ENCODE data around the gene RBM38.

DNA sequence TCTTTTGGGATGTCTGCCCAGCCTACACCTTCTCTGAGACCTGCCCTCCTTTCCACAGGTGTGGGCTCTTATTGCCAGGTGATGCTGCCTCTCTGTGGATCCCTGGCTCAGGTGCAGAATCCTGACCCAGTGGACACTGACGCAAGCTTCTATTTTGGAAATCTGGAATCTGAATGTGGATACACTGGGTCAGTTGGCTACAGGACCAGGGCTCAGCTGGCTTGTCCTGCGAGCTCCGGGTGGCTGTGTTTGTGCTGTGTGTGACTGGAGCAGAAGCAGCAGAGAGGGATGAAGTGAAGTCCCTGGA lies 54.4 kb downstream of the TFAP2C start:
- PRO-cap: no peak
- RRBS: no CpG with 5 or more reads among the region's 3 CpGs

GRCh38 chr20:56765094-56765540 lies 136.0 kb downstream of the TFAP2C start:
- PRO-cap: bidirectional peak, plus-strand start at chr20:56765373, minus-strand start at chr20:56765290
- RRBS: no CpG with 5 or more reads among the region's 9 CpGs

DNA sequence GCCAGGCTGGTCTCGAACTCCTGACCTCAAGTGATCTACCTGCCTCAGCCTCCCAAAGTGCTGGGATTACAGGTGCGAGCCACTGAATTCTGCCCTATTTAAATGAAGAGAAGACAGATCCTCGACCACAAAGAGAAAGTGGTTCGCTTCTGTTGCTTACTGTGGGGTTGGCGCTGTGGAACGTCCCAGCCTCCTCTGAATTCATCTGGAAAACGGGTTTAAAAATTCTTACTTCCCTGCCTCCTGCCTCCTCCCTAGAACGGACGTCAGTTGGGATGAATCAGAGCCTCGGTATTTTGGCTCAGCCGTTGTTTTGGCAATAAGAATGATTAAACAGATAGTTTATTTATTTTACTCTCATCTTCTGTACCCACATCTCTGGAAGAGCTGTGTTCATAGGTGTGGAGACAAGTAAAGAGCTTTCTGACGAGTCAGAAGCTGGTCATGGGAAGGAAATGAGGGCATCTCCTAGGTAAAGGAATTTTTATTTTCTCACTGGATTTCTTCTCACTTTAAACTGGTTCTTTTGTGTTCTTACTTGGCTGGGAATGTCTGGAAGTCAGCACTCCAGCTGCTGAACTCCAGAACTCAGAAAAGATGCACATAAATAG lies 158.5 kb downstream of the TFAP2C start:
- PRO-cap: bidirectional peak, plus-strand start at position 414 of the sequence, minus-strand start at position 197 of the sequence
- RRBS: no CpG with 5 or more reads among the region's 12 CpGs

- PRO-cap: bidirectional peak, plus-strand start at chr20:56788515, minus-strand start at chr20:56788414
- RRBS: no CpG with 5 or more reads among the region's 7 CpGs
Measured at GRCh38 chr20:56788145-56788638, 159.1 kb downstream of the TFAP2C start.

DNA sequence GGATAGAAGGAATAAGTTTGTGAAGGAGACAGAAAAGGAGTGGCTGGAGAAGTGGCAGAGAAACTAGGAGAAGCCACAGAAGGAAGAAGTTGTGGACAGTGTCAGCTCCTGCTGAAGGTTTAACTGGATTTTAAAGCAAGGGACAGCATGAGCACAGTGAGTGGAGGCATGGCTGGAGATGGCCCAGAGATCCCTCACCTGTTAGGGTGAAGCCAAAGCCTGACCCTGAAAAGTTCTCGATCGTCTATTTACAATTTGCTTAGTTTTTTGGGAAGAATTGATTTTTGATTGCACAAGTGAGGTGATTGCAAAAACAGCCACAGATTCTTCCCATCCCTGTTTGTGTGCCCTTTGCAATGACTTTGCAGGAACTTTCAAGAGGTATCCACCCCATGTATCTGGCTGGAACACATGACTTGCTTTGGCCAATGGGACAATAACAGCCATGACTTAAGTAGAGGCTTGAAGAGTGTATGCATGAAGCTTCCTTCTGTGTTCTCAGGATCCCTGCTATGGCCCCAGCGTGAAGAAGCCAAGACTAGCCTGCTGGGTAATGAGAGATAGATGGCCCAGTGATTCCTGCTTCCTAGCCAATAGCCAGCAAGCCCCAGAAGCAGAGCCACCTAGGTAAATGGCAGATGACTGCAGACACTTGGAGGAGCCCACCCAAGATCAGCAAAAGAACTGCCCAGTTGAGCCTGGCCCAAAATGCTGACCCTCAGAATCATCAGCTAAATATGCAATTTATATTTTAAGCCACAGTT lies 170.2 kb downstream of the TFAP2C start:
- PRO-cap: no peak
- RRBS: no CpG with 5 or more reads among the region's 3 CpGs

DNA sequence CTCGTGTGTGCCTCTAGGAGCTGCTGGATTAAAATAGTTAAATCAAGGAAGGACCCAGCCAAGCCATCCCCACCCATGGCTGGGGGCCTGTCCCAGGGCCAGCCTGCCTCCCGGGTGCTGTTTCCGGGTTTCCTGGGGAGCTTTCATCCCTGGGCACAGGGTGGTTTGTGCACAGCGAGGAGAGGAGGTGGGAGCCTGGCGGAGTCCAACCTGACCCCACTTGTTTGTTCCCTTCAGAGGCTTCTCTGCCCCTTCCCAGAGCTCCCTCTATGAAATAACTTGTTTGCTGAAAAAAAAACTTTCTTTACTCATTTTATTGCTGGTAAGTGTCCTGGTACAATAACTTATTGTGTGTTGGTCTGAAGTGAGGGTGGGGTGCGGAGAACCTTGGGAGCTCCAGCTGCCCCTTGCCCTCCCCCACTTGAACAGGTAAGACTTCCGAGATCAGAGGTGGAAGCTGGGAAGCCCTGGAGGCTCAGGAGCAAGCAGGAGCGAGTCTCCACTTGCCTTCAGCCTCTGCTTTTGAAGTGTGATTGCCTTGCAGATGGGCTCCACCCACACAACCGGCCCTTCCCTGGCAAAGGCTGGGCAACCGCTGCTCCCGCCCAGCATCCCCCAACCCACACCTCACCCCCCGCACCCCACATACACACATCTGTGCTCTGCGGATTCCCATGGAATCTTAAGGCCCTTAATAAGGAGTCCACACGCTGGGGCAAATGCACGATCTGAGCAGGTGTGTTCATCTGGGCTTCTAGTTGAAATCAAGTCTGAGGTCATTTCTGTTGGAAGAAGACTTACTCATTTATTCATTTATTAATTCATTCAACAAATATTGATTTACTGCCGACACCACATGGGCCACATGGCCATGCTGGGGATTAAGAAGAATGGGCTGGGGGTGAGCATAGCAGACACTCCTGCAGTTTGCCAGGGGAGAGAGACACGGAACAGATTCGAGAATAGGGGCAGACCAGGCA lies 179.6 kb downstream of the TFAP2C start:
- PRO-cap: bidirectional peak, plus-strand start at position 539 of the sequence, minus-strand start at position 524 of the sequence
- RRBS: no CpG with 5 or more reads among the region's 18 CpGs

DNA sequence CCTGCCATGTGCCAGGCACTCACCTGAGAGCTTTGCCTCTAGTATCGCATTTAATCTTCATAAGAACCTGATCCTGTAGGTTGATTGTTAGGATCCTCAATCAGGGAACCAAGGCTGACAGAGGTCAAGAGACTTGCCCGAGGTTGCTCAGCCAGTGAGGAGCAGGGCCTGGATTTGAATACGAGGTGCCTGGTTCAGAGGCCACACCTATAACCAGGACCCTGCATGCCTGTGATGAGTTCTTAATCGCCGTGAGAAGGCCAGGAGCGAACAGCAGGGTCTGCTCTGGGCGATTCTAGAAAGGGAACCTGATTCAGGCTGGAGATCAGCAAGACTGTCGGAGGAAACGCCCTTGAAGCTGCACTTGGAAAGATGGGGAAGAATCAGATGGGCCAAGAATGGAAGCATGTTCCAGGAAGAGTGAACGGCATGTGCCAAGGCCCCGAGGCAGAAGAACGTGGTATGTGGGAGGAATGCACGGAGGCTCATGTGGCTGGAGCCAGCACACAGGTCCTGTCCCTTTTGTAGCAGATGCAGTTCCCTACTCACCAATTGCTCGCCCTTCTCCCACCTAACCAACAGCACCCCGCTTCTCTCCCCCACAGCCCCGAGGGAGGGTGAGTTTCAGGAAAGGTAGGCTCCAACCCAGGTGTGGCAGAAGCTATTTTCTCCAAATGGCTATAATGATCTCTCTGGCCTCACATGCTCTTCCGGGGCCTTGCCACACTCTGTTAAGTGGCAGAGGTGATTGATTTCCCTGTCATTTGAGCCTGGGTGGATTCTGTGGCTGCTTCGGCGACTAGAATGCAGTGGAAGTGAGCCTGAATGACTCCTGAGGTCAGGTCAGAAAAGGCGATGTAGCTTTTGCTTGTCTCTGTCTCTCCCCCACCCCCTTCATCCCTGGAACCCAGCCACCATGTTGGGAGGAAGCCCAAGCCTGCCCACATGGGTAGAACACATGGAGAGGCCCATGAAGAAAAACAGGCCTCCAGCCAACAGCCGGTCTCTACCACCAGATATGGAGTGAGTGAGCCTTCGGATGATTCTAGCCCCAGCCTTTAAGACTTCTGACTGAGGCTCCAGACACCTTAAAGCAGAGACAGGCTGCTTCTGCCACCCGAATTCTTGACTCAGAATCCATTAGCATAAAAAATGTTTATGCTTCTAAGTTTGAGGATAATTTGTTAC lies 180.7 kb downstream of the TFAP2C start:
- PRO-cap: no peak
- RRBS: no CpG with 5 or more reads among the region's 23 CpGs

- PRO-cap: no peak
- RRBS: no CpG with 5 or more reads among the region's 18 CpGs
Measured at GRCh38 chr20:57148133-57148885, 118.1 kb downstream of the BMP7 start.

DNA sequence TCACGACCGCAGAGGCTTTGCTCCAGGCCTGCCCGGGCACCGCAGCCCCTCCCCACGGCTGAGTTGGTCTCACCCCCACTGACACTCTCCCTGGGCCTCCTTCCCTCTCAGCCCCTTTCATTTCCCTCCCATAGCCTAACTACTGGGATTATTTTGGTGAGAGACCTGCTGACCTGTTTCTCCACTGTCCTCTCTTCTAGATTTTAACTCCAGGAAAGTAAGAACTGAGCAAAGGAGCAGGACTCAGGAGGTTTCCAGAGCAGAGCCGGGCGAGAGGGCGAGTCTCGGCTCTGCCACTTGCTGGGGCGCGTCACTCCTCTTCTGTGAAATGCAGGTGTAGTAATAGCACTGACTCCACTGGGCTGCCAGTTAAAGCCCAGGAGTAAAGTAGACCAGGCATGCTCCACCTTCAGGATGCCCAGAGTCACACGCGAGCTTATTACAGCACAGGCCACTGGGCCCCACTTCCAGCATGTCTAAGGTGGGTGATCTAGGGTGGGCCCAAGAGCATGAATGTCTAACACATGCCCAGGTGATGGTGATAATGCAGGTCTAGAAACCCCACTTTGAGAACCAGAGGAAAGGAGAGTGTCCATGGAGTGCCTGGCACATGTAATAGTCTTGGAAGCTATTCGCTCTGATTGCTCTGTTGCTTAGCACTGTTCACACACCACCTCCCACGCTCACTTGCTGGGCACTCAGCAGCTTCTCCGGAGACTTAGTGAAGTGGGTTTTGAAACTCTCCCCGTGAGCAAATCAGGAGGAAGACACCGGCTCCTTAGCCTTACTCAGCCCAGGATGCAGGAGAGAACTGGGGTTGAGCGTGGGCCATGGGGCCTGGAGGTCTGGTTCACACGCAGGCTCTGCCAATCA lies 22.5 kb downstream of the BMP7 start:
- PRO-cap: no peak
- RRBS: 86% methylated on average over 3 of the region's 20 CpGs

- PRO-cap: no peak
- RRBS: no CpG with 5 or more reads among the region's 19 CpGs
Measured at GRCh38 chr20:57317767-57318666, 11.6 kb upstream of the SPO11 start.

DNA sequence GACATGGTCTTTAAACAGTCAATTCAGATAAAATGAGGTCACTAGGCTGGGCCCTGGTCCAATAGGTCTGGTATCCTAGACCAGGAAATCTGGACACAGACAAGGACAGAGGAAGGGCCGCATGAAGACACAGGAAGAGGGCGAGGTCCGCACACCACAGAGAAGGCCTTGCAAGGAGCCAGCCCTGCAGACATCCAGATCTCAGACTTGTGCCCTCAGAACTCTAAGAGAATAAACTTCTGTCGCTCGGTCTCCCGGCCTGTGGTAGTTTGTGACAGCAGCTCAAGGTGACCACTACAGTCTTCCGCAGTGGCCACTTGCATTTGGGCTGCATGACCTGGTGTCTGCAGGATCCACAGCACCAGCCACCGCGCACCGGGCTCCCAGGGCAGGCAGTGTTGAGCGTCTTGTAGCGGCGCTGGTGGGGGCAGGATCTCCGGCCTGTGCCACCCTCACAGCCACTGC lies 6.1 kb upstream of the RBM38 start:
- PRO-cap: no peak
- RRBS: 91% methylated on average over 5 of the region's 14 CpGs

- PRO-cap: bidirectional peak, plus-strand start at chr20:57391398, minus-strand start at chr20:57391220
- RRBS: 3% methylated on average over 16 of the region's 79 CpGs
Measured at GRCh38 chr20:57391047-57391598, at the start of gene RBM38. TSS of gene RBM38 (plus strand) at chr20:57391396.

DNA sequence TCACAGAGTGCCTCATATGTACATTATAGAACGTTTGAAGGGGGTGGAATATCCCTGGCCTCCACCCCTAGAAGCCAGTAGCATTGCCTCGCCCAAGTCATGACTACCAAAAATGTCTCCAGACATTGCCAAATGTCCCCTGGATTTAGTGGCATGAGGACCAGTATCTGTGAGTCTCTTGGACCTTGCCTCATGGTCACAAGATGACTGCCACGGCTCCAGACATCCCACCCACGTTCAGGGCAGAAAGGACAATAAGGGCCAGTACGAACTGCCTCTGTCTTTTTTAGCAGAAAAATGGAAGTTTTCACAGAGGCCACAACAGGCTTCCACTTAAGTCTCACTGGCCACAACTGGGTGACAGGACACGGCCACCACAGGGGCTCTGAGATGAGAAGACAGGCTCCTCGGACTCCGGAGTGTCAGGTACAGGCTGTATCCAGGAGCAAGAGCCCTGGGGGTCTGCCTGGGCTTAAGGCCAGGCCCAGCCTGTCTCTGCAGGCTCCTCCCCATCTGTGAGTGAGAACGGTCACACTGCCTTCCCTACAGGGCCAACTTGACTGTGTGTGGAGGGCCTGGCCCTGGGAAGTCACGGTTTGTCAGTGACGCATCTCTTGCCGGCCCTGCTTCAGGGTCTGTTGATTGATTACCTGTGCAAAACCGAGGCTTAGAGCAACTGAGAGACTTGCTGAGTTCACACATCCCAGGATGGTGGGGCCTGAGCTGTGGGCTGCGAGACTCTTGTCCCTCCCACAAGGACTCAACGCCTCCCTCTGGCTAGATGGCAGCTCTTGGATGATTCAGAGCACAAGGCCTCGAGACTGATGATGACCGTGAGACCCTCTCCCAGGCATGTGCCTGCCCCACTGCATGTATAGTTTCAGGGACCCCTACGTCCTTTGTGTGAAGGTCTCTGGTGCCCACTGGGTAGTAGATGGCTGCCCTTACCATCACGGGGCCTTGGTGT lies 5.7 kb downstream of the RBM38 start:
- PRO-cap: no peak
- RRBS: no CpG with 5 or more reads among the region's 19 CpGs

- PRO-cap: no peak
- RRBS: 17% methylated on average over 1 of the region's 8 CpGs
Measured at GRCh38 chr20:57432938-57433362, 41.8 kb downstream of the RBM38 start.

GRCh38 chr20:57528964-57529527 lies 4.1 kb upstream of the CTCFL start:
- PRO-cap: no peak
- RRBS: no CpG with 5 or more reads among the region's 8 CpGs

GRCh38 chr20:57552374-57553011 lies 8.4 kb upstream of the PCK1 start:
- PRO-cap: no peak
- RRBS: no CpG with 5 or more reads among the region's 9 CpGs

GRCh38 chr20:57567158-57567838 lies 6.4 kb downstream of the PCK1 start:
- PRO-cap: no peak
- RRBS: no CpG with 5 or more reads among the region's 11 CpGs

DNA sequence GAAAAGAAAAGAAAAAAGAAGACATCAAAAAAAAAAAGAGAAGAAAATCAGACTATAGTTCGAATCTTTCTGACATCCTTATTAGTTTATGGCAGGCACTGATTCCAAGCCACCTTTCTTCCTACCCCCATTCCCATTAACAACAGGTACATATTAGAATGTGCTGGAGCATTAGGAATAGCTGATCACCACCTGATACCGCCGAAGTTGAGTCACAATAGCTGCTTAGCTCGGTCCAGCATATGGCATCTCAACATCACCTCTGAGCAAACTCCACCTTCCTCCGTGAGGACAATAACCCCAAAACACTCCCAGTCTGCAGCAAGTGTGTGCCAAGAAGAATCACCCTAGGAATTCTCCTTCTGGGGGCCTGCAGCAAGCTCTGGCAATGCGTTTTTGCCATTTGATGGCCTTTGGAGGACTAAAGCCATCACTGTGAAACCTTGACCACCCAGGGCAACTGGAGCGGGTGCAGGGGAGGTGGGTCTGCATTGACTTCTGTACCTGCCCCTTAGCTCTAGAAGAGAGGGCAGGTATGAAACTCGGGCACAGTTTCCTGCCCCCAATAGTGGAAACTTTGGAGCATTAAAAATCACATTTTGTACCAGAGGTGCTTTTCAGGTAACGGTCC lies 8.7 kb downstream of the PMEPA1 start:
- PRO-cap: no peak
- RRBS: no CpG with 5 or more reads among the region's 9 CpGs

DNA sequence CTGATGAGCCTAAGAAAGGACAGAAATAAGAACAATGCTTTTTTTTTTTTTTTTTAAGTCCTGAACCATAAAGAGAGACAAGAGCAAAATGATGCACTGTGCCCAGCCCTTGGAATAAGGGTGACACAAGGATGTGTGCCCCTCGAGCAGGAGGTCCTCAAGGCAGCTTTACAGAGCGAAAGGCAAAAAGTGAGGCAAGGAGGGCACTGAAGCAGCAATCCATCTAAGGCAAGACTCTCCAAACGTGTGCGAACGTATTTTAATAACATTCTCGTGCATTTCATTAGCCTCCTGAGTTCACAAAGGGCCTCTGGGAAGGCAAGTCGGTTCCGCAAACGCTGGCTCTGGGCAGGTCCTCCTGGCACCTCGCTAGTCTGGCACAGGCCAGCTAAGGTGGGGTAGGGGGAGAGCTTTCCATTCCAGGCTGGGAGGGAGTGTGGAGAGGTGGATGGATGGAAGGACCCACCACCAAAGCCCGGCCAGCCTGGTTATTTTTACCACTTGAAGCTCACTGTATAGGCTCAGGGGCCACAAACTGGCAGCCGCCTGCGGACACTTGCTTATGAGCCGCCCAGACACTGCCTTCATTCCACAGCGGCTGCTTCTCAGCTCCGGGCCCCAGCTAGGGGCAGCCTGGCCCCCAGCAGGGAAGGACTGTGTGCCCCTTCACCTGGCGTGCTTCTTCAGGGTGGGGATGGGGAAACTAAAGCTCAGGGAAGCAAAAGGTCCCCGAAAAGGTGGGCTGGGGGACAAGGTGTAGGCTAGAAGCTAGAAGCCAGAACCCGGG lies 2.0 kb downstream of the PMEPA1 start:
- PRO-cap: bidirectional peak, plus-strand start at position 294 of the sequence, minus-strand start at position 179 of the sequence
- RRBS: no CpG with 5 or more reads among the region's 19 CpGs

- PRO-cap: no peak
- RRBS: no CpG with 5 or more reads among the region's 6 CpGs
Measured at GRCh38 chr20:57950752-57950951, 200.1 kb upstream of the C20orf85 start.

Measured in MCF 10A (cell line).